SUDHL5 (cell line): ENCODE results near the genes TUBB8B and USP14.

GRCh38 chr18:49331-50054 is at the start of gene TUBB8B:
TUBB8B (minus strand) TSS chr18:49615.
- PRO-cap: no peak

DNA sequence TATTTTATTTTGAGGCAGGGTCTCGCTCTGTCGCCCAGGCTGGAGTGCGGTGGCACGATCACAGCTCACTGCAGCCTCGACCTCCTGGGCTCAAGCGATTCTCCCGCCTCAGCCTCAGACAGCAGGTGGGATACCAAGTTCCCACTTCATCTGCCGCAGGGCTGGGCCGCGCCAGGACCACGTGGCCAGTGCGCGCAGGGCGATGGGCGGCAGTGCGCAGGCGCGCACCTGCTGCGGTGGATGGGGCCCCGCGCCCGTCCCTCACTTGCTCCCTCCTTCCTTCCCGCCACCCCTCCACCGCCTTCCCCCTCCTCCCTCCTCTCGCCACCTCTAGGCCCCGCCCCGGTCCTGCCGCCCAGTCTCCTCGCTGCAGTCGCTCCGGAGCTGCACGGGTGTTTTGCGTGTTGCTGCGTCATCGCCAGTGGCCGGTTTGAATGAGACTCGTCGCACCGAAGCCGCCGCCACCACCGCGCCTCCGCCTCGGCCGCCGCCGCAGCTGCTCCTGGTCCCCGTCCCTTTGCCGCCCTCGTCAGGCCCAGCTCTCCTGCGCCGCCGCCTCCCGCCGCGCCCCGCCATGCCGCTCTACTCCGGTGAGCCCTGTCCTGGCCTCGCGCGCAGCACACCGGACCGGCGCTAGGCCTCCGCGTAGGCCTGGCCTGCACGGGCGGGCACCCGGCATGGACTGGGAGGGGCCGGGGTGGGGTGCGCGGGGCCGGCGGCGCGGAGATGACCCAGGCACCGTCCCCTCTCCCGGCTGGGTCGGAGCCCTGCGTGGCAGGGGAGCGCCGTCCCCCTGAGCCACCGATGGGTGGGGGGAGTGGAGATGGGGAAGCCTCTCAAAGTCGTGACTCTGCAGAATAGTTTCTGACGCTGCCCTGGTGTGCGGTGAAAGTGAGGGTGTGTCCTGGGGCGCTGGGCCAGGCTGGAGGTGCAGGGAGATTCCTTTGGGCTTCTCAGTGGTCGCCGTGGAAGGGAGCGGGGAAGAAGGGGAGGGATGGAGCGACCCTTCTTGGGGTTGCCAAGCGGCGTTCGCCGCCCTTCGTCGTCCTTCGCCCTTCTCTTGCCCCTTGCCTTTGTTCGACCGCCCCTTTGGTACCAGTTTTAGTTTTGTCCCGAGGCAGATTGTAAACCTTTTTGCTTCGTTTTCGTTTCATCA is at the start of gene USP14:
Gene USP14 (plus strand): TSS at position 433 of the 1,156 bp plus-strand sequence.
- PRO-cap: bidirectional peak, plus-strand start at position 464 of the sequence, minus-strand start at position 152 of the sequence; bidirectional peak, plus-strand start at position 855 of the sequence, minus-strand start at position 684 of the sequence; unidirectional peak, minus-strand start at position 1,075 of the sequence

GRCh38 chr18:160053-160368 is 1.7 kb downstream of the USP14 start:
- PRO-cap: no peak

GRCh38 chr18:494567-495081 is 5.9 kb downstream of the COLEC12 start:
- PRO-cap: no peak

GRCh38 chr18:778346-779547 is 33.3 kb downstream of the YES1 start:
- PRO-cap: no peak

GRCh38 chr18:848307-848764 is 36.3 kb upstream of the YES1 start:
- PRO-cap: no peak

- PRO-cap: no peak
These were observed 1.3 kb downstream of the SMCHD1 start for GRCh38 chr18:2656942-2657191.

DNA sequence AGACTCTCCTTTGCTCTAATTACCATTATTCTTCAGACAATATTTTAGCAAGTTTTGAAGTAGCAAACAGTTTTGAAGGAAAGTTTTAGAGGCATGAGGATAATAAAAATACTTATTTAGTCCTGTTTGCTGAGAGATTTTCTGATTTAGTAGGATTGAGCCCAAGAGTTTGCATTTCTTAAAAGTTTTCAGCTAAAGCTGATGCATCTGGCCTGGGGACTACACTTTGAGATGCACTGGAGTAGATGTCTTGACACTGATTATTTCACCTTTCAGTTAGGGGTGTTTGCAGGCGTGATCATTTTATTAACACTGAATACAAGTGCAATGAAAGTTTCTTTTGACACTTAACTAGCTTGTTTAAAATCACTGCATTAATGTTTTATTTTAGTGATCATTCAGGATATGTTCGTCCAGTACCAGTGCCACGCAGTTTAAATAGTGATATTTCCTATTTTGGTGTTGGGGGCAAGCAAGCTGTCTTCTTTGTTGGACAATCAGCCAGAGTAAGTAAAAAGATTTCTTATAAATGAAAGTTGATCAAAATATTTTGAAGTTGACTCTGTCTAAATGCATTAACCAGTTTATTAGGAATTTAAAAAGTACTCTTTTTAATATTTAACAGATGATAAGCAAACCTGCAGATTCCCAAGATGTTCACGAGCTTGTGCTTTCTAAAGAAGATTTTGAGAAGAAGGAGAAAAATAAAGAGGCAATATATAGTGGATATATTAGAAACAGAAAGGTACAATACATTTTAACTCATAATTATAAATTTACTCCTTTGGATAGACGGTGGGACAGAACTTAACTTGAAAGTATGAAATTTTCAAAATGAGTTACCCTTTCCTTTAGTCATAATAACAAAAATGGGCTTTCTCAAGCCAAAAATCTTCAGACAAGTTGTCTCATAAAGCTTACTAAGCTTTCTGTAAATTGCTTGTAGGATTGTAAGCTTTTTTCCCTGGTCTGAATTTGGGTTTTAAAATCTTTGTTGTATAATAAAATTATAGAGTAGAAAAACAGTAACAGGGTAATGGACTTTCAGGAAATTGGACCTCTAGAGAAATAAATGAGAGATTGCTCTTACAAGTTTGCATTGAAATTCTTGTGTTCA is 32.8 kb downstream of the SMCHD1 start:
- PRO-cap: no peak

- PRO-cap: no peak
These were observed 81.5 kb downstream of the SMCHD1 start for GRCh38 chr18:2737048-2737322.

DNA sequence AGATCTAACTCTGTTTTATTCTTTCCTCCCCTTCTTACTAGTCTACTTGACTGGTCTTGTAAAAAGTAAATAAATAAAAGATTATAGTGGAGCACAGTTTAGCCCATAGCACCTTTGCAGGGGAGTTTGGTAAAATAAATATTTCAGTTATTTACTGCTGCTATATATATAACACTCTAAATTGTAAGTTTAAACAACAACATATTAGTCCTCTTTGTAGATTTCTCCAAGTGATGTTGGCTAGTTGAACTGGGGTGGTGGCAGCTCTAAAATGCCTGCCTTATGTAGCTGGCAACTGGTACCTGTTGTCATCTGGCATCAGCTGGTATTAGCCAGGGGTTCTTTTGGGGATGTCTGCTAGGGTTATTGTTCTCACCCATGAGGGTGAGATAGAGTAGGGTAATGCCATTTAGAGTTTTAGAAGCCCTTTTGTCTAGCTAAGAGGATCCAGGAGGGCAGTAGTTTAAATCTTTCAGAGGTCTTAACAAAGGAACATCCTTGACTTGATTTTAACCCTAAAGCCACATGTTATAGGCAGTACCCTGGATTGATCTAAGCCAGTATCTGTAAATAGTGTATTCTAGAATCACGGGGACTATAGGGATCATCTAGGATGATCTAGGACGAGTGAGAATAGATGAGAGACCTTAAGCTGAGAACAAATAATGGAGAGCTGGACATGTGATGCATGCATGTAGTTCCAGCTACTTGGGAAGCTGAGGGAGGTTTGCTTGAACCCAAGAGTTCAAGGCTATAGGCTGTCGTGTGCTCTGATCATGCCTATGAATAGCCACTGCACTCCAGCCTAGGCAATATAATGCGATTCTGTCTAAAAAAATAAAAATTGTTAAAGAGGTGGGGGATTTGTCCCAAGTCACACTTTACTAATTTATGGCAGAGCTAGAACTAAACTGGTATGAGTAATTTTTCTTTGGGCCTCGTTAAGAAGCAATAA is 67.5 kb upstream of the EMILIN2 start:
- PRO-cap: no peak

- PRO-cap: no peak
These were observed 44.3 kb upstream of the EMILIN2 start for GRCh38 chr18:2802417-2802974.

GRCh38 chr18:2924831-2925619 is 78.2 kb downstream of the EMILIN2 start:
- PRO-cap: no peak

- PRO-cap: no peak
These were observed 73.6 kb downstream of the LPIN2 start for GRCh38 chr18:2939143-2939873.

DNA sequence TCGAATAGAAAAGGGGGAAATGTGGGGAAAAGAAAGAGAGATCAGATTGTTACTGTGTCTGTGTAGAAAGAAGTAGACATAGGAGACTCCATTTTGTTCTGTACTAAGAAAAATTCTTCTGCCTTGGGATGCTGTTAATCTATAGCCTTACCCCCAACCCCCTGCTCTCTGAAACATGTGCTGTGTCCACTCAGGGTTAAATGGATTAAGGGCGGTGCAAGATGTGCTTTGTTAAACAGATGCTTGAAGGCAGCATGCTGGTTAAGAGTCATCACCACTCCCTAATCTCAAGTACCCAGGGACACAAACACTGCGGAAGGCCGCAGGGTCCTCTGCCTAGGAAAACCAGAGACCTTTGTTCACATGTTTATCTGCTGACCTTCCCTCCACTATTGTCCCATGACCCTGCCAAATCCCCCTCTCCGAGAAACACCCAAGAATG is 37.0 kb upstream of the LPIN2 start:
- PRO-cap: no peak

- PRO-cap: no peak
These were observed 48.2 kb upstream of the LPIN2 start for GRCh38 chr18:3061164-3061517.

- PRO-cap: no peak
These were observed 12.1 kb downstream of the MYOM1 start for GRCh38 chr18:3207572-3208188.

GRCh38 chr18:3457255-3458254 is 7.6 kb downstream of the TGIF1 start:
- PRO-cap: no peak

- PRO-cap: bidirectional peak, plus-strand start at chr18:3542027, minus-strand start at chr18:3542018
These were observed 91.8 kb downstream of the TGIF1 start for GRCh38 chr18:3541715-3542236.

DNA sequence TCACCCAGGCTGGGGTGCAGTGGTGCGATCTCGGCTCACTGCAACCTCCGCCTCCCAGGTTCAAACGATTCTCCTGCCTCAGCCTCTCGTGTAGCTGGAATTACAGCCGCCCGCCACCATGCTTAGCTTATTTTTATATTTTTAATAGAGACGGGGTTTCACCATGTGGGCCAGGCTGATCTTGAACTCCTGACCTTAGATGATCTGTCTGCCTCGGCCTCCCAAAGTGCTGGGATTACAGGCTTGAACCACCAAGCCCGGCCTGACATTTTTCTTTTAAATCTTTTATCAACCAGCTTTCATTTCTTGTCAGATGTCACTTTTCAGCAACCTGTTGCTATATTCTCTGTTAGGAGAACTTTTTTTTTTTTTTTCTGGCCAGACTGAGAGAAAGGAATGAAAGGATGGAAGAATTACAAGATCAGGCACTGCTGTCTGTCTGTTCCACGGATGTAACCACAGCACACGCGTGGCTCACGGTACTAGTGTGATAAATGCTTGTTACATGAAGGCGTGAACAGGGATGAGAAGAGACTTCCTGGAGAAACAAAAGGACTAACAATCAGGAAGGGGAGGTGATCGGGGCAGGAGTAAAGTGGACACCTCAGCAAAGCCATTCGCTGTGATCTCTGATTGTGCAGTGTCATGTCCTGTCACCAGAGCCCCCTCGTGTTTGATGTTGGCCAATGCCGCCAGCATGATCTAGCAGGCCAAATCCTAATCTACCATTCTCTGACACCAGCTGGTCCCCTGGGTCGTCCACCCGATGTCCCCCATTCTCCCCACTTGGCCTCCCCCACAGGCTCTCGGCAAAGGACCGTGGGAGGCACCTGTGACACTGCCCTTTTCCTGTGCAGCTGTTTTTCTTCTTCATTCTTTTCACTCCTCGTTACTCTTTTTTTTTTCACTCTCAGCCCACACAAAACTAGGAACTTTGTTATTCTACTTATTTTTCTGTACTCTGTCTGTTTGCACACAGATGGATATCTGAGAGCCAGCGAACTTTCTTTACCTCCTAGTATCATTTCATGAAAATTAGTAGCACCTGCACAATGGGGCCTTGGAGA is 146.6 kb downstream of the TGIF1 start:
- PRO-cap: no peak

DNA sequence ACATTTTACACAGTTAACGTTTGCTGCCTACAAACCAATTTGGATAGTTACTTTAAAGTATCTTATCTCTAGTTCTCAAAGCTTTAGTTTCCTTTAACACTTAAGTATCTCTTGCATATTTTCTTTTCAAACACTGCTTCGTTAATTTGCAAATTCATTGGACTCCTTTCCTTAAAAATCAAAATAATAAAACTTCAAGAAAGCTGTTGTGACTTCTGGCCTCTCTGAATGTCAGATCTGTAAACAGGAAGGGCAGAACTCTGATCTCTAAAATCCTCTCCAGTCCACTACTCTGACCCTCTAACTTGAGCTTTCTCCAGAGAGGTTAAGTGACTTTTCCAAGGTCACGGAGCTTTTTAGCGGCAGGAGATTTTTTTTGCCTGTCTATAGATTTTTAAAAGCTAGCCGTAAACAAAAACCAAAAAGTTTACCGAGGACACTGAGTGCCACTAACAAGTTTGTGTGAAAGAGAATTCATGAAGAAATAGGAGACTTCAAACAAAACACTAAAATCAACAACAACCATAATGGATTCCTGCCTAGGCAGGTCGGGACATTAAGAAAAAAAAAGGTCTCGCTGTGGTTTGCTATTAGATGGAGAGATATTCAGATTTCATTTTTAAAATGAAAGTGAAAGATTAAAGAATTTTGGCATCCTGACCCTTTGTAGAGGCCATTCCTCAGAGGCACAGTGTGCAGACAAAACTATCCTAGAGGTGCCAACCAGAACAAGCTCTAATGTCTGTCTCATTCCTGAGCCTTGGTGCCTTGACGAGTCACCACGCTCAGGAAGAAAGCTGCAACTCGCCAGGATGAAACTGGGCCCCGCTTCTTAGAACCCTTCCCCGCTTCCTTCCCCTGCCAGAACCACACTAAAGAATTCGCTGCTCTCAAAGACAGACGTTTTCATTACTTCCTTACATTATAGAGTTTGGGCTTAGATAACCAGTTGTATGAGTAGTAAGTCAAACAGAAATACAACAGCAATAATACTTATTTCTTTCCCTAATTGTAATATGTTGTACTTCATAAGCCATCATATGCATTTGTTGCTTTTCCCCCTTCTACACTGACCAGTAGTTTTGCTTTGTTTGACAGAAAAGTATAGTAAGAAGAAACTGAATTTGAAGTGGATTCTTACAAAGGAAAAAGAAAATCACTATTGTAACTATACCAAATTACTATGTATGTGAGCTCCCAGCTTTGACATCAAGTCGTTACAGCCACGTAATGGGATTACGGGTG is 155.9 kb downstream of the TGIF1 start:
- PRO-cap: no peak